Thoracic aorta endothelial cell (primary cell): ENCODE results near the genes FBLN5, RIN3 and UBR7.

DNA sequence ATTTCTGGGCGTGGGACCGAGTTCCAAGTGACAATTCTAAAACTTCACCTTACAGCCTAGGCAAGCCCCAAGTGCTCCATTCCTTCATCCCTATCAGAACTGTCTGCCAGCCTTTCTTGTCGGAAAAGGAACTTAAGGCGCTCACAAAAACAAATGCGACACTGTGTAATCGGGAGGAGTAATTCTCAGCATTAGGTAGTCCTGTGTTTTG lies 759 bp upstream of the PPP4R3A start:
- CAGE, long polyA plus RNA, result no peak

- CAGE, long polyA plus RNA, result no peak
These were observed 63.5 kb upstream of the PPP4R3A start for GRCh38 chr14:91573666-91573899.

- CAGE, long polyA plus RNA, result no peak
These were observed 6.2 kb downstream of the TC2N start for GRCh38 chr14:91860987-91861604.

DNA sequence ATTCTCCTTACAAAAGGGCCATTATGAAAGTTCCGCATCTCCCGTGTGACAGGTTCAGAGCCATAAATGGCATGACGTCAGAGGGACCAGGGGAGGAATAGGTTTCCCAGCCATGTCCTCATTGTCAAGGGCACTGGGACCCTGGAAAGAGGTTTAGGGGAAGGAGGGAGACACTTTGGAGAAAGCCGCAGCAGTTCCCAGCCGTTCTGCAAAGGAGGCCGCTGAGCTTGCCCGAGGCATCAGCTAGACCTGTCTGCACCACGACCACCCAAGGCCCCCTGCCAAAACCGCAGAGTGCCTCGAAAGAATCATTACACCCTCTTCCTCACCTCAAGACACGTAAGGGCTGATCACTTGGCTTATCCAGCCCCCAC lies 12.4 kb downstream of the FBLN5 start:
- CAGE, long polyA plus RNA, result no peak

DNA sequence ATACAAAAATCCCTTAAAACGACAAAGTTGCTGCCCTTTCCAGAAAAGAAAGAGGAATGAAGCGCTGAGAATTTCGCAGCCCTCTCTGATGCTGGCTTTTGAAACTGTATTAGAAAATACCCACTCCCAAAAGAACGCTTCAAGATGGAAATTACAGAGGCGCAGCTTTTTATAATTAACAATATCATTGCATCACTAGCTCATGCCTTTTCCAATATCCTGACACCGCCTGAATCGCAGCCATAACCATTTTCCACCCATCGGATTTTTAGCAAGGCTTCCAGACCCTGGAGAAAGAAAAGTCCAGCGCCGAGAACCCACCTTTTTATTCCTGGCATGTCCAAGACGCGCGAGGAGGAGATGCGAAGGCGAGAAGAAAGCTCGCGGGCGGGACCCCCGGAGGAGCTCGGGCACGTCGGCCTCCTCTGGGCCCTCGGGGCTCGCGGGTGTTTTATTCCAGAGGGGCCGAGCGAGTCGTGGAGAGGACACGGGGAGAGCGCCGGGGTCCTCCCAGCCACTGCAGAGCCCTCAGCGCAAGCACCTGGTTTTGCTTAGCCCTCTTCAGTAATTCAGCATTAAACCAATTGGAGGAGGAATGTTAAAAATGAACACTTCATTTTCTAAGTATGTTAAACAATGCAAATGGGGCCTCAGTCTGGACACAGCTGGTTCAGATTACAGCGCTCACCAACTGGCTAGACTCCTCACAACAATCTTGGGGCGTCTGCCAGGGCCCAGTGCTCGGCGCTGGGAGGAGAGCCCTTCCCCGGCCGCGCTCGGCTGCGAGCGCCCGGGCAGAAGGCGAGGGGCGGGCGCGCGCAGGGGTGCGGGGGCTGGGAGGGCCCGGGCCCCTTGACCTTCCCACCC lies at the start of gene FBLN5:
Gene FBLN5 (minus strand): TSS at position 803 of the 867 bp plus-strand sequence.
- CAGE, long polyA plus RNA, result no peak

- CAGE, long polyA plus RNA, result no peak
These were observed 86.0 kb downstream of the SLC24A4 start for GRCh38 chr14:92408853-92409552.

- CAGE, long polyA plus RNA, result no peak
These were observed at the start of gene RIN3 for GRCh38 chr14:92513099-92514104. TSS of gene RIN3 (plus strand) at chr14:92513781.

DNA sequence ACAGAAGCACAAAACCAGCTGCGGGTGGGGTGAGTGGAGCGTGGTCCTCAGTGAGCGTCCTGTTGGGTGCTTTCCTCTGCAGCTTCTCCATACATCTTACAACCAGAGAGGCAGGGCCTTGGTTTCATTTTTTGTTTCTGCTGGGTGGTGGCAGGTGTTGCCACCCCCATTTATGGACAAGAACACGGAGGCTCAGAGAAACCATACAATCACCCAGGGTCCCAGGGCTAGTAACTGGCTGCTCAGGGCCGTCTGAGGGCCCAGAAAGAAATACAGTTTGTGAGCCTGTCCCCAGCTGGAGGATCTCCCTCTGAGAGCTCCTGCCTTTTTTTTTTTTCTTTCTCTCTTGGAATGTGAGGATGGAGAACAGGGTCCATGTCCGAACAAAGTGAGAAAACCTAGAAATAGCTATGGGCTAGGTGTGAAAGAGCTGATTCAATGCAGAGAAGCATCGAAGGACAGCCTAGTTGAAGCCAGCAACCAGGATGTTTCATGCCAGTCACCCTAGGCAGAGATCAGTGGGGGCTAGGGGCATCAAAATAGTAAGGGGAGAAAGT lies 55.8 kb downstream of the RIN3 start:
- CAGE, long polyA plus RNA, result no peak

DNA sequence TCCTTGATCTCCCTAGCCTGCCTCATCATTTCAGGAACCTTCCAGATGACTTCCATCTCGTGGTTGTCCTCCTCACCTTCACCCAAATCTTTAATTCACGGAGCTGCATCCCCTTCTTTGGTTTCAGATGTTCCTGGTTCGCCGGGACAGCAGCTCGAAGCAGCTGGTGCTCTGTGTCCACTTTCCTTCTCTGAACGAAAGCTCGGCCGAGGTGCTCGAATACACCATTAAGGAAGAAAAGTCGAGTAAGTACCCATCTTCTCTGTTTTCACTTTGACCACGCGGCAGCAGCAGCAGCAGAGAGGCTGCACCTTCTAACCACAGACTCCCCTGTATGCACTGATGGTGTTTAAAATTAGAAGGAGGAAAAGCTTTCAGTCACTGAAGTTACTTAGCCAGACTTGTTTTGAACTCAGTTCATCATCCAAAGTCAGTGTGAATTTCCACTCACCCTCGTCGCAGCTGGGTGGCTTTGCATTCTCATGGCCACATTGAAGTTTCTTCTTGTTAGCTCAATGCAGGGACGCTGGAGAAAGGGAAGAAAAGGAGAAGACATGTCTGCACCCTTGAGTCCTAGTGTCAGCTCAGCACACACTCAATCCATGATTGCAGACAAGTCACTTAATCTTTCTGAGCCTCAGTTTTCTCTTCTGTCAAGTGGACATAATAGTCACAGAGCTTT lies 63.8 kb downstream of the RIN3 start:
- CAGE, long polyA plus RNA, result no peak

- CAGE, long polyA plus RNA, result no peak
These were observed 89.7 kb downstream of the RIN3 start for GRCh38 chr14:92603303-92603655.

- CAGE, long polyA plus RNA, result no peak
These were observed 95.5 kb downstream of the LGMN start for GRCh38 chr14:92653042-92653271.

GRCh38 chr14:92686777-92687504 lies 61.5 kb downstream of the LGMN start:
- CAGE, long polyA plus RNA, result no peak

GRCh38 chr14:92694315-92695072 lies 53.9 kb downstream of the LGMN start:
- CAGE, long polyA plus RNA, result no peak

DNA sequence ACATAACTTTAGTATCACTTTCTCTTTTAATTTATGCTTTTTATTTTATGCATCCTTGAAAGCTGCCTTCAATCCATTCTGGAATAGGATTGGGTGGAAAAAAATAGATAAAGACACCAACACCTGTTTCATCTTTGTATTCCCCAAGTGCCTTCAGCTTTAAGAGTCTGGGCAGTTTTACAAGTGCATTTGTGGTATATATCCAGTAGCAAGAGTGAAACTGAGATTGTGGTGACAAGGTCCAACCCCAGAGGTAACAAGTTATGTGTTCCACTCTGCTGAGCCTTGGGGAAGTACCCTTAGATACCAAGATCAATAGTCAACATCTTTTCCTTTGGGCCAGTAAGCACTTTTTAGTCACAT lies 19.7 kb upstream of the LGMN start:
- CAGE, long polyA plus RNA, result no peak

DNA sequence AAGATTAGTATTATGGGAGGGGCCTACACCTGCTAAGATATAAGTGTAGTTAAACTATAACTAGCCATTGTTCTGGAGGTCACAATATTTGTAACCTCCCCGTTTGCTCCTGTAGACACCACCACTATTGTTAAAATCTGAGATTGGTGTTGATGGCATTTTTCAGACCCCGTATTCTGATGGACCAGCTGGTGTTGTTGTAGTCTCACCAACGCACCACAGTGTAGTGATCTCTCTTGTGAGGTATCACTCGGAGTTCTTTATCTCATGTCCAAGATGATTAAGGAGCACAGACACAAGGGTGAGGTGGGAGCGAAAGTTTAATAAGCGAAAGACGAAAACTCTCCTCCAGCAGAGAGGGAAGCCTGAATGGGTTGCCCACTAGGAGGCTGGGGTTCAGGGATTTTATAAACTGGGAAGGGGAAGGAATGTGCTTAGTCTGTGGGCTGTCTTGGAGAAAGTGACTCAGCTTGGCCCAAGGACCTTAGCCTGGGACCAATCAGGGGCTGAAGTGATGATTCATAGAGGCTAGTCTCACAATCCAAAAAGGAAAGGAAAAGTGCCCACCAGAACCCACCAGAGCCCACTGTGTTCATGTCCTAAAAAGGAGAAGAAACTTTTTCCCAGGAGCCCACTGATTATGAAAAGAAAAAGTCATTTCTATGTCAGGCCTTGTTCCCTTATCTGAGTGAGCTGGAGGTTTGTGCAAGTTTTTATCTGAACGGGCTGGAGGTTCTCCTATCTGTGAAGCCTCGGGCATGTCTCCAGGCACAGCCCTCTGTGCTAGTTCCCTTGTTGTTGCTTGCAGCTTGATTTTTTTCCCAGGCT lies 8.5 kb upstream of the GOLGA5 start:
- CAGE, long polyA plus RNA, result no peak

DNA sequence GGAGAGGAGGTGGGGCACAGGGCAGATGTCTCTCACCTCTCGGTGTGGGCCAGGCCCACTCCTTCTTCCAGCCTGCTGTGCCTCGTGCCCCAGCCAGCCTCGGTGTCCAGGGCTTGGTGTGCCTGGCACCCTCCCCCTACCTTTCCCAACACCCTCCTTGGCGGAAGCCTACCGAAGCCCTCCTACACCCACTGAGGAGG lies 5.9 kb upstream of the CHGA start:
- CAGE, long polyA plus RNA, result no peak

DNA sequence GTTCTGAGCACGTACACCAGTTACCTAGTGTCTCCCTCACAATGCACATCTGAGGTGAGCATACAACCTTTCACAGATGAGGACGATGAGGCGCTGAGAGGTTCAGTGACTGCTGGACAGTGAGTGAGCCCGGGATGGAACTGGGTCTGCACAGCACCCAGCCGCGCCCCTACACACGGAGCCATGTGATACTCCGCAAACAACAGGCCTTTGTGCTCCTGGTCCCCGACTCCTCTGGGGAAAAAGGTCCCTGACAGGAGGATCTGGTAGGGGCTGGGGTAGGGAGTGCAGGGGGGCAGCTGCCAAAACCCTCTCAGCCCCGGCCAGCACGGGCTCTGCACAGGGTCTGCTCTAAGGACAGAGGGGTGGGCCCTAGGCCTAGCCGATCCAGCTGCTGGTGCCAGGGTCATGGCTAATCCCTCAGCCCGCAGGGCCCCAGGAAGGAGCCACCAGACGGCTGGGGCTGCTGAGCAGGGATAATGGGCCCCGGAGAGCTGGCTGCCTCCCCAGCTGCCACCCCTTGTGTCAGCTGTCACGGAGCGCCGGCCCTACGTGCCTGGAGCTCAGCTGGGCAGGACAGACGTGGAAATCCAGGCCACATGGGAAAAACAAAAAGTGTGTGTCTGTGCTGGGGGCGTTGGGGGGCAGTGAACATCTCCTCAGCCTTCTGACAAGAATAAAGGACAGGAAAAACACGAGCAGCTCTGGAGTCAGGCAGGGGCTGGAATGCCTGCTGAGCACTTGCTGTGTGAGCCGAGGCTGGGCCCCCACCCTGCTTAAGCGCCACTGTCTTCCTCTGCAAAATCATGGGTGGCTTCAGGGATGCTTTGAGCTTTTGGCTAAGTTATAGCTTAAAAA lies 36.1 kb downstream of the CHGA start:
- CAGE, long polyA plus RNA, result no peak

- CAGE, long polyA plus RNA, result no peak
These were observed 58.9 kb downstream of the ITPK1 start for GRCh38 chr14:93056897-93057095.

DNA sequence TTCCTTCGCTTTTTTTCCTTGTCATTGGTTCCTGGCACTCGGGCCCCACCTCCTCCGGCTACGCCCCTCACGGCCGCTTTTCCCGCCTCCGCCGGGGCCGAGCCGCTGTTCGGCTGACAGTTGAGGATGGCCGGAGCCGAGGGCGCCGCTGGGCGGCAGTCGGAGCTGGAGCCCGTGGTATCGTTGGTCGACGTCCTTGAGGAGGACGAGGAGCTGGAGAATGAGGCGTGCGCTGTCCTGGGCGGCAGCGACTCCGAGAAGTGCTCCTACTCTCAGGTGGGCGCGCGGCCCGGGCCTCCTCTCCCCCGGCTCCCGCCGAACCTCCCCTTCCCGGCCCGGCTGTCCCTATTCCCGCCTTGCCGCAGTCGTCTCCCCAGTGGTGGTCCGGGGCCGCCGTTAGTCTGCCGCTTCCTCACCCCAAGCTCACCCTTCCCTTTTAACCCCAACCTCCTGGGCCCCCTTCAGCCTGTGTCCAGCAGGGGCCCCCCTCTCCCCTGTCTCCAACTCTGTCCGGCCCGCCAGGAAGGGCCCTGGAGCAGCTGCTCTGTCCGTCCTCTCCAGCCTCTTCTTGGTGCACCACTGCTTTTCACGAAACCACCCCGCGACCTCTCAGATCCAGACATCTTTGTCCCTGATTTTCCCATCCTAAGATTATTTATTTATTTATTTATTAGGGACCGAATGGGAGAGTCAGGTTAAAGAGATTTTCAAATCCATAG lies at the start of gene UBR7:
Gene UBR7 (plus strand): TSS at position 91 of the 719 bp plus-strand sequence.
- CAGE, long polyA plus RNA, result no peak

DNA sequence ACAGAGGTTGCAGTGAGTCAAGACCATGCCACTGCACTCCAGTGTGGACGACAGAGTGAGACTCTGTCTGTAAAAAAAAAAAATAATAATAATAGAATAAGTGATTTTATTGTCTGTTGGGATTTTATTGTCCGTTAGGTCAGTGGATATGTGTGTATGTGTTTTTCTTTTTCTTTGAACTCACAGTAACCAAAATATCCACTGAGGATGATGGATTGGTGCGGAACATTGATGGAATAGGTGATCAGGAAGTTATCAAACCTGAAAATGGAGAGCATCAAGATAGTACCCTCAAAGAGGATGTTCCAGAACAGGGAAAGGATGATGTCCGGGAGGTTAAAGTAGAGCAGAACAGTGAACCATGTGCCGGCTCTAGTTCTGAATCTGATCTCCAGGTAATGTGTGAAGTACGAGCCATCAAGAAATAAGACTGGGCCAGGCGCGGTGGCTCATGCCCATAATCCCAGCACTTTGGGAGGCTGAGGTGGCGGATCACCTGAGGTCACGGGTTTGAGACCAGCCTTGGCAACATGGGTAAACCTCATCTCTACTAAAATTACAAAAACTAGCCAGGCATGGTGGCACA lies 11.4 kb downstream of the UBR7 start:
- CAGE, long polyA plus RNA, result no peak